Epithelial cell of proximal tubule (primary cell): ENCODE measurements around a stretch of chr18.

DNA sequence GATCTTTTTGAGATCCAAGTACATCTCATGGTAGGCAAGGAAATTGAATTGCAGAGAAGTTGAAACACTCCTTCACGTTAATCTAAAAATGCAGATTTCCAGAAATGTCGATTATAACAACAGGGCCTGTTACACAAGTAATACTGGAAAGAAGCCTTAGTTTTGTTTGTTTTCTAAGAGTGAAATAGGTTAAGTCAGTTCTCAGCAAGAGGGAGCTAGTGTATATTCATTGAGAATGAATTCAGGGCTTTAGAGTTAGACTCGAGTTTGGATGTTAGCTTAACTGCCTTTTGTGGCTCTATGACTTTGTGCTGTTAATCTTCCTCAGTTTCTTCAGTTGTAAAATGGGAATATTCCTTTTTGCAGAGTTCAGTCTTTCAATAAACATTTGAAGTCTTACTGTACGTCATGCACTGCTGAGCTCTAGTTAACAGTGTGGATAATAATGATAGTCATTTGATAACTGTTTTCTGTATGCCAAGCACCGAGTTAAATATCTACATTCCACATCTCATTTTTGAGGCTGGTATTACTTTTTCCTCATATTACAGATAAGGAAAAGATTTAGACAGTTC is 992 bp downstream of the NDUFV2 start:
- RAMPAGE, long total RNA, result no peak
- RRBS, result no CpG with 5 or more reads among the region's 5 CpGs

DNA sequence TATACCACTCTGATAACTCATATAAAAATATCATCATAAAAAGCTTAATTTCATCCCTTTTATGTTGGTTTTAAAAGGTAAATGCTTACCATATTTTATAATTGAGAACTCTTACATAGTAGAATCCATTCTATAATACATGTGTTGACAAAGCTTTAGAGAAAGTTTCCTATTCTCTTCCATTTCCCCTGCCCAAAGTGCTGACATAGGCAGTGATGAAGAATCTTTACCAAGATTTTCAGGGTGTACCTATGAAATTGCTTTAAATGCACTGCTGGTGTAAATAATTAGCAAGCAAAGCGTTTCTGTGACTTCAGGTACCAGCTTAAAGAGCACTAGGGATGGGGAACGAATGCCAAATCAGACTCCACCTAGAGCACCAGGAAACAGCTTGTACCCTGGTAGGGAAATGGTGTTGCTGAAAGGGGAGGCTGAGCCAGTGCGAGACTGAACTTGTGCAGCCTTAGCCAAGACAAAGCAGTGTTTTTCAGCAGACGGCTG is 65.5 kb downstream of the TWSG1 start:
- RAMPAGE, long total RNA, result no peak
- RRBS, result no CpG with 5 or more reads among the region's 4 CpGs

DNA sequence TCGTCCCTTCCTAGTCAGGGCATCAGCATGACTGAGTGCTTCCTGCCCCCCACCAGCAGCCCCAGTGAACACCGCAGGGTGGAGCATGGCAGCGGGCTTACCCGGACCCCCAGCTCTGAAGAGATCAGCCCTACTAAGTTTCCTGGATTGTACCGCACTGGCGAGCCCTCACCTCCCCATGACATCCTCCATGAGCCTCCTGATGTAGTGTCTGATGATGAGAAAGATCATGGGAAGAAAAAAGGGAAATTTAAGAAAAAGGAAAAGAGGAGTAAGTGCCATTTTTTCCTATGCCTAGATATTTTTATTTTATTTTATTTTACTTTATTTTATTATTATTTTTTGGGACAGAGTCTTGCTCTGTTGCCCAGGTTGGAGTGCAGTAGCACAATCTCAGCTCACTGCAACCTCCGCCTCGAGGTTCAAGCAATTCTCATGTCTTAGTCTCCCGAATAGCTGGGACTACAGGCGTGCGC is 37.7 kb downstream of the RALBP1 start:
- RAMPAGE, long total RNA, result no peak
- RRBS, result no CpG with 5 or more reads among the region's 11 CpGs

GRCh38 chr18:9533094-9533459 is 57.8 kb downstream of the RALBP1 start:
- RAMPAGE, long total RNA, result no peak
- RRBS, result no CpG with 5 or more reads among the region's 5 CpGs

- RAMPAGE, long total RNA, result no peak
- RRBS, result no CpG with 5 or more reads among the region's 3 CpGs
Measured at GRCh38 chr18:9824292-9824771, 61.4 kb upstream of the TXNDC2 start.

DNA sequence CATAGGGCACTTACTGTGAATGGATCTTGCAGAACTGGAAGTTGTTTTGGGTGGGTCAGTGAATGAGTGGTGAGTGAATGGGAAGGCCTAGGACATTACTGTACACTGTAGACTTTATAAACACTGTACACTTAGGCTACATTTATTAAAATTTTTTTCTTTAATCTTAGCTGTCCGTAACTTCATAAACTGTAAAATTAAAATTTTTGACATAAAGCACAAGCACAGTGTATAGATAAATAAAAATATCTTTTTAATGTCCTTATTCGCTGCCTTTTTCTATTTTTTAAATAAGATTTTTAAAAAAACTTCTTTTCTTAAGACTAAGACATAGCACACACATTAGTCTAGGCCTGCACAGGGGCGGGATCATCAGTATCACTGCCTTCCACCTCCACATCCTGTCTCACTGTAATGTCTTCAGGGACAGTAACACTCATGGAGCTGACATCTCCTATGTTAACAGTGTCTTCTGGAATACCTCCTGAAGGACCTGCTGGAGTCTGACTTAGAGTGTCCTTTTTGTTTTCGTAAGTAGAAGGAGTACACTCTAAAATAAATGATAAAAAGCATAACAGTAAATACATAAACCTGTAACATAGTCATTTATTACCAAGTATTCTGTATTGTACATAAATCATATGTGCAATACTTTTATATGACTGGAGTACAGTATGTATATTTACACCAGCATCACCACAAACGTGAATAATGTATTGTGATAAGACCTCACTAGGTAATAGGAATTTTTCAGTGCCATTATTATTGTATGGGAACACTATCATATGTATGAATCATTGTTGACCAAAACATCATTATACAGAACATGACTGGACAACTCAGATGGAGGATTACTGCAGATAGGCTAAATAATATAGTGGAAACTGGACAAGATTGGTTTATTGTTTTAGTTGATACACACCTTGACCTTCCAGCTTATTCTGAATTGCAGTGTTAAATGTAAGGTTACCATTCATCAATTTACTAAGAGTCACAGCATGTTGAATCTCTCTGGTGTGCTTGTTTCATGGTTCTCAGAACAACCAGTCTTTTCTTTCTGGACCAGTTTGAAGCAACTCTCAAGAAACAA is 33.2 kb downstream of the VAPA start:
- RAMPAGE, long total RNA, result no peak
- RRBS, result no CpG with 5 or more reads among the region's 5 CpGs

GRCh38 chr18:9954666-9955926 is 41.3 kb downstream of the VAPA start:
- RAMPAGE, long total RNA, result no peak
- RRBS, result no CpG with 5 or more reads among the region's 6 CpGs

GRCh38 chr18:9955927-9956429 is 42.2 kb downstream of the VAPA start:
- RAMPAGE, long total RNA, result no peak
- RRBS, result no CpG with 5 or more reads among the region's 4 CpGs

DNA sequence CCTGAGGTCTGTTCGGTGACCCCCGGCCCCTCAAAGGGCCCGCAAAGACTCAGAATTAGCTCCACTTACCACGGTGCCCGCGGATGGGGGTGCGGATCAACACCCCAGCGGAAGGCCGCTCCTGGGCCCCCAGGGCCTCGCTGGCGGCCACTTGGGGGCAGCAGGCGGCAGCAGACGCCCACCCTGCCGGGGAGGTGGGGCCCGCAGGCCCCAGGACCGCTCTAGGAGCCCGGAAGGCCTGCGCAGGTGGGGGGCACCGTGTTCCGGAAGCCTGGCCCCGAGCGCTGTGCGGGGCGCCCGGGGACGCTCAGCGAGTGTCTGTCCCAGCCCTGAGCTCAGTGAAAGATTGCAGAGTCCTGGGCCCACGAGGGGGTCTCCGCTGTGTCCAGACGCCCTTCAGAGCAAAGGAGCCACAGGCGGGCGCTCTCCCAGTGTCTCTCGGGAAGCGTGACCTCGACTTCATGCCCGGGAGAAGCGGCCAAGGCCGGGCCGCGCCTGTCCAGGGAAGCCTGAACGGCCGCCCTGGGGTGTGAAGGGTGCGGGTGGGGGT is 118.7 kb downstream of the VAPA start:
- RAMPAGE, long total RNA, result no peak
- RRBS, result 10% methylated on average over 4 of the region's 43 CpGs

DNA sequence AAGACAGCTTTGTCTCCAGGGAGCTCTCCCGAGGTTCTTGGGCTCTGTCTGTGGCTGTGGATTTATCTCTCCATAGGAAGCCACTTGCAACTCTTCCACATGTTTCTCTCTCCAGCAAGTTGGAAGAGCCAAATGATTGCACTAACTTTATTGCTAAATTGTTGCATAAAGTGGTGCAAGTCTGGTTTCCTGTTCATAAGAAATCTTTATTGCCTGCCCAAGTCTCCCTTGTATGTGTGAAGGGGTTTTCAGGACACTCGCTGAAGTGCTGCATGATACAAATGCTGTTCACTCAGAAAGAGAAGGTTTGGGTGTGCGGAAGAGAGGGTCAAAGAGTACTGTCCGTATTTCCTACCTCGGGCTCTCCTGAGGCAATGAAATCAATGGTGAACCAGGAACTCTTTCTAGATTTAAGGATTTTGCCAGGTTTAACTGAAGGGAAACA is 199.9 kb downstream of the VAPA start:
- RAMPAGE, long total RNA, result no peak
- RRBS, result no CpG with 5 or more reads among the region's 5 CpGs

DNA sequence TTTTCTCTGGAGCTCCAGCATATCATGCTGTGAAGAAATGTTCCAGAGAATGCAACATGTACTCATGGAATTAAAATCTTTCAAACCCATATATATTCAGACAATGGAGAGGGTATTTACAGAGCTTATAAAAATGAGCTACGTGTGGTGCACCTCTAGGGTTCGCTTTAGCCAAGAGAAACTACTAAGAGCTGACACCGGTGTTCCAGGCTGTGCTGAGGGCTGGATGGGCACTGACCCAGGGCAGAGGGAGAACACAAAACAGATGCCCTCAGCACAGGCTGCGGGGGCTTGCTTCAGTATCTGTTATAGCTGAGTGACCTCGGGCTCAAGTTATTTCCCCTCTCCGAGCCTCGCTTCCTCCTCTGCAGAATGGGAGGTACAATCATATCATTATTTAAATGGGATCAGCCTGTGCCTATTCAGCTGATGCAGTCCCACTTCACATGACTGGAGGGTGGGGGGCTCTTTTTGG is 156.2 kb upstream of the APCDD1 start:
- RAMPAGE, long total RNA, result no peak
- RRBS, result no CpG with 5 or more reads among the region's 7 CpGs

DNA sequence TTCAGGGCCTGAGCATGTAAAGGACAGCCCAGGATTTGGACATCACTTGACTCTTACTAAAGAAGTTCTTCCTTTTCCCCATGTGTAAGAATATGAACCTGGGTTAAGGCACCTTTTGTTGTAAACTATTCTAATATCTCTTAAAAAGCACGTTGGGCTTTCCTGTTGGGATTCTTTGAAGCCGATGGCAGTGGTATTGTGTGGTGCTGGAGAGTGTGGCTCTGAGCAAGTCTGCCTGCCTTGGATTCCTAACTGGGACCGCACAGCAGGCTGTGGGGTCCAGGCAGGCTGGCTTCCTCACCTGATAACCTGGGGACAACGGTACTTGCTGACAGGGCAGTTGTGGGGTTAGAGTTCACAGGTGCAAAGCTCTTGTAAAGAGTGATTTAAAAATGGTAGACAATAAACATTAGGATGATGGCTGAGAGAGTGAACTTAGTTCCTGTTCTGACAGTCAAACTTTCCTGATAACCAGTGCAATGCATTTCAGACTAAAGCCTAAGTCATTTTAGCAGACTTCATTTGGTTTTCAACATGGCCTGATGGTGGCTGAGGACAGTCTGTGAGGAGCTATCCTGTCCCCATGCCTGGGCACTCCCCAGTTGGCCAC is 30.0 kb downstream of the NAPG start:
- RAMPAGE, long total RNA, result no peak
- RRBS, result no CpG with 5 or more reads among the region's 4 CpGs

GRCh38 chr18:10794562-10795152 is 268.8 kb downstream of the NAPG start:
- RAMPAGE, long total RNA, result no peak
- RRBS, result no CpG with 5 or more reads among the region's 8 CpGs

GRCh38 chr18:11119962-11120420 is 29.4 kb downstream of the PIEZO2 start:
- RAMPAGE, long total RNA, result no peak
- RRBS, result no CpG with 5 or more reads among the region's 4 CpGs

GRCh38 chr18:11148533-11149308 is 648 bp downstream of the PIEZO2 start:
- RAMPAGE, long total RNA, result no peak
- RRBS, result 4% methylated on average over 55 of the region's 83 CpGs

DNA sequence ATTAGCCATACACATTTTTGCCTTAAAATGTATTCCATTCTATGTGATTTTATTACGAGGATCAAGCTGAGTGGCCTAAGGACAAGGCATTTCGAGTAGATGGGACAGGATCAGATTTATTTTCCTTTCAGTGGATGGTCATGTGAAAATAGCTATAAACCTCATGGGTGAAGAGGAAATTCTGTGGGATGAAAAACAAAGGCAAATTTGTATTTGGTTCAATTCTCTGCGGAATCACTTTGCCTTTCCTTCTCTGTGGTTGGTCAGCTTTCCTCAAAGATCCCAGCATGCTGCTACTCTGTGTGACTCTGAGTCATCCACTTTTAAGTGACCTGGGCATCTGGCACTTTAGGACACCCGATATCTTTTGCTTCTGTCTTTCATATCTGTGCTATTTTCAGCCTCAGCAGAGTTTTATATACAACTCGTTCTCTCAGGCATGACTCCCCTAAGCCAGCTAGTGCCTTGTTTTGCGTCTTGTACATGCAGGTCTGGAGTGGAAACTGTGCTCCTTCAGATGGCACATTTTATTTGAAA is 217.0 kb upstream of the PIEZO2 start:
- RAMPAGE, long total RNA, result no peak
- RRBS, result no CpG with 5 or more reads among the region's 6 CpGs

- RAMPAGE, long total RNA, result no peak
- RRBS, result no CpG with 5 or more reads among the region's 5 CpGs
Measured at GRCh38 chr18:11826221-11826541, 25.0 kb upstream of the CHMP1B start.

DNA sequence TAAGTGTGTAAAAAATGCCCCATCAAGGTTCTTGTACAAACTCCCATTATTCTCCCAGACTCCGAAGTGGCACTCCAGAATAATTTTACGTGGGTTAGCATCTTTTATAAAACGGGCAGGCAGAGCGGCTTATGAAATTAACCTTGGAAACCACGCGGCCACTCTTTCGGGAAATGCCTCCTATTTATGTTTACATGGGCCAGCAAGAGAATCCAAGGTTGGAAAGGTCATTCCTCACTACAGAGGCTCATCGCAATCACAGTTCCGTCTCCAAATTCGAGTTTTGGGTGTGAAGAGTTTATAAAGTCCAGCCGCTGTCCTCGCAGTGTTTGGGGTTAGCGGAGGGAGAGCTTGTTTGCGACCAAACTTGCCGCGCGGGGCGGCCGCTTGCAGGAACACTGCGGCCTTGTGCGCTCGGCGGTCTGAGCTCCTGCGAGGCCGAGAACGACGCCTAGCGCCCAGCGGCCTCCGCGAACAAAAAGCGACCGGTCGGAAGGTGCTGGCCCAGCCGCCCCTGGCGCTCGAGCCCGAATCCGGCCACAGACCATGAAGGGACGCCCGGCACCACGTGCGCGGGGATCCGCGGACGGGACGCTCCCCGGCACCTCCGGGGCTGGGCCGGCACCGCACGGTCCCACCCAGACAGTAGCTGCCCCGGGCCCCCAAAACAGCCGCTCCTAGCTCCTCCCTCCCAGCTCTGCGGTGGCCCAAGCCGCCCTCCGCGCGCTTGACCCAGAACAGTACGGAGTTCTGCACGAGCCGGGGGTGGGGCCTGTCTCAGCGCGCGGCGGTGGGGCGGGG is 934 bp upstream of the IMPA2 start:
- RAMPAGE, long total RNA, result no peak
- RRBS, result 2% methylated on average over 28 of the region's 68 CpGs

GRCh38 chr18:11984163-11984641 is 2.9 kb downstream of the IMPA2 start:
- RAMPAGE, long total RNA, result no peak
- RRBS, result no CpG with 5 or more reads among the region's 6 CpGs

GRCh38 chr18:11989149-11989696 is 7.9 kb downstream of the IMPA2 start:
- RAMPAGE, long total RNA, result no peak
- RRBS, result no CpG with 5 or more reads among the region's 10 CpGs